Paraaortic lymph node (tissue), 1 donor: Measurements from ENCODE around the gene FAT1.

DNA sequence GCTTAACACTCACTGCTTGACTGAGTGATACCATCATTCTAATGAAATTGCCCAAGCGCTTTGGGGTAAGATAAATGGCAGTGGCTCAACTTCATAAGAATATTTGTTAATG is 1.5 kb downstream of the SNX25 start:
- PRO-cap, result no peak

DNA sequence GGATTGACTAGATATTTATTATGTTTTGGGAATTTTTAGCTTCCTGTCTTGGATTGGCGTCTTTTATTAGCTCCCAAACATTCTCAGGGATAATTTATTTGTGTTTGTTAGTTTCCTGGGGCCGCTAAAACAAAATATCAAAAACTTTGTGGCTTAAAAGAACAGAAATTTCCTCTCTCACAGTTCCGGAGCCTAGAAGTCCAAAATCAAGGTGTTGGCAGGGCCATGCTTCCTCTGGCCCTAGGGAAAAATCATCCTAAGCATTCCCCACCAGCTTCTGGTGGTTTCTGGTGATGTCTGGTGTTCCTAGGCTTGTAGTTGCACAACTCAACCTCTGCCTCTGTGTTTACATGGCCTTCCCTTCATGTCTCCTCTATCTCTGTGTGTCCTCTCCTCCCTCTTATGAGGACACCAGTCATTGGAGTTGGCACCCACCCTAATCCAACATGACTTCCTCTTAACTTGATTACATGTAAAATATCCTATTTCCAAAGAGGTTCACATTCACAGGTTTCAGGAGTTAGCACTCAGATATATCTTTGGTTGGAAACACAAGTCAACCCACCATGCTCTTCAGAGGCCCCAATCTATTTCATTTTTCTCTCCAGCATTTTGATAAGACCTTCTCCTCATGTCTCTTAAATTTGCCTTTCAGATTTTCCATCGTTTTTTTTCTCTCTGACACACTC is 15.4 kb downstream of the LRP2BP start:
- PRO-cap, result no peak

- PRO-cap, result no peak
Observed at GRCh38 chr4:185399336-185399983, 2.8 kb downstream of the ANKRD37 start.

DNA sequence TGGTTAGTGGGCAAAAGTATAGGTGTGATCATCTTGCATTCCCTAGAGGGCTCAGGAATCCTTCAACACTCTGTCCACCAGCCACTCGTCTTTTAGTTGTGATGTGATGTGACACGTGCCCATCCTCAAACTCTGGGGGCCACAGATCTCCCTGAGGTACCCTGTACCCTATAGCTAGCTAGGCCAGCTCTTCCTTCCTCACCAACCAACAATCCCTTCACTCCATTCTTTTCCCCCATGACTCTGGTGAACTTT is 83.7 kb upstream of the PDLIM3 start:
- PRO-cap, result no peak

GRCh38 chr4:185638322-185639017 is 103.2 kb upstream of the PDLIM3 start:
- PRO-cap, result no peak

- PRO-cap, result no peak
Observed at GRCh38 chr4:185661811-185662991, 126.9 kb upstream of the PDLIM3 start.

DNA sequence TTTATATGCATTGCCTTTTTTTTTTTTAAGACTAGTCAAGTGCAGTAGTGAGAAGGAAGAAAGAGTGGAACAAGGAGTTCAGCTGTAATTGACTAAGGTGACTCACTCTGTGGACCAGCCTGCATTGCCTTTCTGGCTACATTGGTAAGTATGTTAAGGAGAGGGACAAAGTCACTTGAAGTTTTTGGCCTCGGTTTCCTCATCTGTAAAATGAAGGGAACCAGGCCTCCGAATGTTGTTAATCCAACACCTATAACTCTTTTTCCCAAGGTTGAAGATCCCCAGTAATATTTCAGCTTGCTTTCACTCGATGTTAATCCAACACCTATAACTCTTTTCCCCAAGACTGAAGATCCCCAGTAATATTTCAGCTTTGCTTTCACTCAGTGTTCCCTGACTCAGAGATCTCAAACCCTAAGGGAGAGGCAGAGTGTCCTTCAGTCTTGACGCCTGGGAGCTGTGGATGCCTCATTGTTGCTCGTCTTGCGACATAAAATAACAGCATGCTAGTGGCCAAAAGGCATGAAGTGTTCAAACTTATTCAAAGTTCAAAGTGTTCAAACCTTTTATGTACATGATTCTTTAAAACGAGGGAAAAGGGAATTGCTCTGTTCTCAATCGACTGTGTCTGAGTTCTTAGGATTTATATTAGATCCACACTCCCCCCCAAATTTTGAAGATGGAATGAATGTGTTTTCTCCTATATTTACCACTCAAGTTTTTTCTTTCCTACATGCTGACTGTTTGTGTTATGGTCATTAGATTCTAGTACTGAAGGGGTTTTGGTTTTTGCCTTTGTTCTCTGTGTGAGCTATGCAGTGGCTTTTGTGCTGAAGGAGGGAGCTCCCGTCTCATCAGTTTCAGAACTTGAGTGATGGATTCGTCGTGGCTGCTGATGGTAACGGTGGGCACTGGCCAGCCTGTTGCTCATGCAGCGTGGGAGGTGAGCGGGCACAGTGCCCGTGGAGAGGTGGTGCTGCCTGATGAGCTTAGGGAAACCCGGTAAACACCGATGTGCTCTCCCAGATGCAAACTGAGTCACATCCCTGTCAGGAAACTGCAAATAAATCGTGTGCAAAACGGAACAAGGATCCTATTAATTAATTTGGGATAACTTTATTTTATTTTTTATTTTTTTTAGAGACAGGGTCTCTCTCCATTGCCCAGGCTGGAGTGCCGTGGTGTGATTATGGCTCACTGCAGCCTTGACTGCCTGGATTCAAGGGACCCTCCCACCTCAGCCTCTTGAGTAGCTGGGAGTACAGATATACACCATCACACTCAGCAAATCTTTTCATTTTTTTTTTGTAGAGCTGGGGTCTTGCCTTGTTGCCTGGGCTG is 101.7 kb downstream of the SORBS2 start:
- PRO-cap, result no peak

- PRO-cap, result no peak
Observed at GRCh38 chr4:185810461-185811566, 1.2 kb downstream of the SORBS2 start.

DNA sequence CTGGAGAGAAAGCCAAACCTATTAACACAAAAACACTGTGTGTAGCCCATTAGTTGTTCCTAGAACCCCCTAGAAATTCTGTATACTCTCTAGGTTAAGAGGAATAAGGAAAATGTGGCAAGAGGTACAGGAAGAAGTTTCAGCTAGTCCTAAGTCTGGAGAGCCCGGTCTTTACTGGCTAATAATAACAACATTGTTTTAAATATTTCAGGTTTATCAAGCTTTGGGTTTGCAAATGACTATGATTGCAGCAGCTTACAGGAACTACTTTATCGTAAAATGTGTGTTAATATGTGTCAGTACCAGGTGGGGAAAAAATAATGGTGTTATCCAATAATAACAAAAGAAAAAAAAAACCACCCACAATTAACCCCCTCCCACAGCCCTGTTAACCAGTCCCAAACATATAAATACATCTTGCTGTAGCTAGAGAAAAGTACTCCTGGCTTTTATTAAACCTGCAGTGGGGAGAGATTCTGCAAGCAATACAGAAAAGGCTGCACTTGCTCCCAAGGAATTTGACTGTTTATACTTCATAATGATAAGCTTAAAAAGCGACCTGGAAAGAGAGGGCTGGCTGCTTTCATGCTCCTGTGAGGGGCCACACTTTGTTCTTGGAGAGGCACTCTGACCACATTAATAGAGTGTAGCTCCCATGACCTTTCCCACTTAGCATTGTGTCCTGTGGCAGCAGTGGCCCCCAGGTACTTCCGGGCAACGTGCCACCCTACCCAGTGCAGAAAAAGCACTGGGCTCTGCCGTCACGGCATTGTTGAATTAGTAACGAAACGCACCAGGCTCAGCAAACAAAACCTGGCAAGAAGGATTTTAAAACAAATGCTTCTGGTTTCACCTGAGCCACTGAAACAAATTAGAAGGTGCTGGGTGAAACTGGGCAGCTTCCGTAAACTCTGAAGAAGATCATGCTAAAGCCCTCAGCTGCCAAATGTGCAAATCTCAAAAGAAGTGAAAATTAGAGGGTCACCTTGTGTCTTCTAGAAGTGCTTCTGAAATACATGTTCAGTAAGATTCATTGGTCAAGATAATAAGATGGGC is 5.2 kb upstream of the SORBS2 start:
- PRO-cap, result no peak

DNA sequence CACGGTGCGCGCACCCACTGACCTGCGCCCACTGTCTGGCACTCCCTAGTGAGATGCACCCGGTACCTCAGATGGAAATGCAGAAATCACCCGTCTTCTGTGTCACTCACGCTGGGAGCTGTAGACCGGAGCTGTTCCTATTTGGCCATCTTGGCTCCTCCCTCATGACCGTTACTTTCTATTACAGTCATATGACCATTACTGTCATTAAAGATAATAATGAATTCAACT is 47.2 kb downstream of the TLR3 start:
- PRO-cap, result no peak

- PRO-cap, result no peak
Observed at GRCh38 chr4:186157725-186158483, 33.5 kb upstream of the CYP4V2 start.

- PRO-cap, result no peak
Observed at GRCh38 chr4:186166876-186167594, 24.3 kb upstream of the CYP4V2 start.

GRCh38 chr4:186195924-186196563 is 4.7 kb downstream of the CYP4V2 start:
- PRO-cap, result no peak

GRCh38 chr4:186596903-186597232 is 41.5 kb upstream of the MTNR1A start:
- PRO-cap, result no peak

DNA sequence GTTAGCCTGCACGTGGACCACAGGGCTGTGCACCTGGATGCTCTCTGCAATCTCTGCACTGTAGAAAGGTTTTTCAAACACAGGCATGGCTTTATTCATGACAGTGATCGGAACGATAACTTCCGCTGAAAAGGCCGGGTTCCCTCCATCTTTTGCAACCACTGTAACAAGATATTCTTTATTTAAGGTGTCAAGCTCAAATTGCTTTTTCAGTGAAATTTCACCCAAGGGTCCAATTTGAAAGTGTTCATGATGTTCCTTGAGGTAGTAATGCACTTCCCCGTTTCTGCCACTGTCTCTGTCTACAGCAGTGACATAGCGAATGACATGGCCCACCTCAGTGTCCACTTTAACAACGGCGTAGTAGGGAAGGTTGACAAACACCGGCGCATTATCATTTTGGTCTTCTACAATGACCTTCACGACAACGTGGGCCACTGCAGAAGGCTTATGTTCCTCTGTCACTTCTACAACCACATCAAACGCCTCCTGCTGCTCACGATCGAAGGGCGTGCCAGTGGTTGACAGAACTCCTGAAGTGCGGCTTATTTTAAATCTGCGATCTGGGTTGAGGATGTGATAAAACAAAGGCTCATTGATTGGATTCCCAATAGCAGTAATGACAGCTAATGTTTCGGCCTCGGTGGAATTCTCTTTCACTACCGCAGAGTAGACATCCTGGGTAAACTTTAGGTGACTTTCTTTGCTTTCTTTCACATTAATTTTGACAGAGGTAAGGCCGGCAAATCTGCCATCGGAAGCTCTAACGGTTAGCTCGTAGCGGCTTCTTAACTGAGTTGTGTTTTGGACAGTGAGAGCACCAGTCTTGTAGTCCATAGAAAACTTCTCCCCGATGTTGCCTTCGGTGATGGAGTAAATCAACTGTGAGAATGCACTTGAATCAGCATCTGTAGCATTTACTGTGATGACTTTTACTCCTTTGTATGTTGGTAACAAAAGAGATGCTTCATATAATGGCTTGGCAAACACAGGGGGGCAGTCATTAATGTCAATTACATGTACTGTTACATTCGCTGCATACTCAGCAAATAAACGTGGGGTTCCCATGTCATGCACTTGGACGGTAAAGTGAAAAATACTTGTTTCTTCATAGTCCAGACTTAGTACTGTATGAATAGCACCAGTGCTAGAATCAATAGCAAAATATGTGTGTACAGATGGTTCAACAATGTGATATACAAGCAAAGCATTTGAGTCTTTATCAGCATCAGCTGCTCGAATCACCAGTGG is 65.0 kb upstream of the MTNR1A start:
- PRO-cap, result no peak

- PRO-cap, result no peak
Observed at GRCh38 chr4:186709276-186710114, 14.2 kb downstream of the FAT1 start.

DNA sequence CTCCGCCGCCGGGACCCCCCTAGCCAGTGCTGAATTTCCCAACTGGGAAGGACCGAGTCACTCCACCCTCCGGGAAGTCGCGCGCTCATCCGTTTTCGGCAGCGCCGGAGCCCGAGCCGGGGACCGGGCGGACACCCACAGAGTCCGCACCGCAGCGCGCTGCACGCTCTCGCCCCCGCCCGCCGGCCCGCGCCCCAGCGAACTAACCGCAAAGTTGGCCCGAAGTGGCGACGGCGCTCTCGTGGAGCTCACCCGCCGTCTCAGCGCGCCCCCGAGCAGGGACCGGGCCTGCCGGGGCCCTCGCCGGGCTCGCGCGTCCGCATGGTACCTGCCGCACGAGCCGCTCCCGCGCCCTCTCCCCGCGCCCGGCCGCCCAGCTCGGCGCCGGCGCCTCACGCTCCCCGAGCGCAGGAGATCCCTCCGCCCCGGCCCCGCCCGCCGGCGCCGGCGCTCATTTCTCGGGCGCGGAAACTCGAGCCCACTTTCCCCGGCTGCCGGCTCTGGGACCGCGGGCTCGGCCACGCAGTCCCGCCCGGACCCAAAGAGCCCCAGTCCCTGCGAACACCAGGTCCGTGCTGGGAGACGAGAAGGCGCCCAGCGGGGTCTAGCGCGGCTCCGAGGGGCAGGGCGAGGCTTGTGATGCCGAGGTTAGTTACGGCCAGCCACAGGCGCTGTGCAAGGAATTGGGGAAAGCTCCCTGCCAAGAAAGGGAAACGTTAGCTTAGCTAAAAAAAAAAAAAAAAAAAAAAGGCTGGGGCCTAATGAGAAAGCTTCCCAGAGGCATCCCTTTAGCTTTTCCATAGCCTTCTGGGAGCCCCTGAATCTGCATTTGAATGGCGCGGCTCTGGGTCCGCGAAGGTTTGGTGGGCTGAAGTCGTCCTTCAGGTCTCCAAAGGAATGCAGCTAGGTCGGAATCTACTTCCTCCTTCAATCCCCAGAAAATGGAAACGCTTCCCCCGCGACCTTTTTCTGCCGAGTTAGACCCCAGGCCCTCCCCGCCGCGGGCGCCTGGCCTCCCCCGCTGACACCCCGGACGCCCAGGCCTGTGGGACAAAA is at the start of gene FAT1:
FAT1 (minus strand) TSS at position 400 of the 1,056 bp plus-strand sequence.
- PRO-cap, result bidirectional peak, plus-strand start at position 481 of the sequence, minus-strand start at position 394 of the sequence; unidirectional peak, minus-strand start at position 969 of the sequence

GRCh38 chr4:186754725-186755723 is 31.4 kb upstream of the FAT1 start:
- PRO-cap, result no peak

DNA sequence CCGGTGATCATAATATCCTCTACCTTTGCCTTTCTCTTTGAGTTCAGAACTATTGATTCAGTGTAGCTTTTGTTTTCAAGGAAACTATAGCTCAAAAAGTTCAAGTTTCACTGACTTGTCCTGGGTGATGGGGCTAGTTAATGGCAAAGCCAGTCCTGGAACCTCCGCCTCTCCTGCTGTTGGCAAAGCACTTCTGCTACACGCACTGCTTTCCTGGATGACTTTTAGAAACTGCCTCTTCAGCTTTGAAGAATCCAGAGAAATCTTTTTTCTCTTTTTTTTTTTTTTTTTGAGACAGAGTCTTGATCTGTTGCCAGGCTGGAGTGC is 177.4 kb upstream of the FAT1 start:
- PRO-cap, result no peak

DNA sequence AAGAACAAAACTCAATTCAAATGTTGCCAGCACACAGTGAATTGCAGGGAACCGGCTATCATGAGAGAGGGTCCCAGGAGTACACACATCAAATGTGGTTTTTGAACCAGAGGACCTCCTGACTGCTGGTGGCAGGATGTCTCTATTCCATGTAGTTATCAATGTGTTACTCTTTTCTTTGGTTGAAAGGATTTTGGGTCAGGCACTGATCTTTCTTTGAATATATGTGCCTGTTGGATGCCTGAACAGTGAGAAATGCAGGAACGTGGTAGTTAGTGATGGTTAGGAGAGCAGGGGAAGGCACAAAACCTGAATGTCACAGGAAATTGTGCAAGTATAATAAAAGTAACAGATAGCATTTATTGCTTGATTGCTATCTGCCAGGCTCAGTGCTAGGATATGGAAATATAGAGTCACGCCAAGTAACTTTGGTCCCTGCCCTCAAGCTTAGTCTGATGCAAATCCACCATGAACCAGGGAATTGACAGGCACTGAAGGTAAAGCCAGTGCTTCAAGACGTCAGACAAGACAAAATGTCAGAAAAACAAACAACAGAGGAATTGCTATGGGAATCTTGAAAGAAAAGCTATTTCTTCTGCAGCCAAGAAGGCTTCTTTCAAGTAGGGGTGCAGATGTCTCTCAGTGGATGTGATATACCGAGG is 219.8 kb upstream of the FAT1 start:
- PRO-cap, result no peak